Peritoneum (tissue), 1 donor: ENCODE data around the genes NLRC5, POLR2C, ADGRG1 and ADGRG3.

GRCh38 chr16:56728915-56729334 is 1.0 kb upstream of the NUP93 start:
- PRO-cap: no peak

- PRO-cap: no peak
Observed at GRCh38 chr16:56747869-56748554, 18.1 kb downstream of the NUP93 start.

- PRO-cap: bidirectional peak, plus-strand start at chr16:56989567, minus-strand start at chr16:56989460
Observed at GRCh38 chr16:56989165-56989721, at the start of gene NLRC5. Gene NLRC5, plus strand, starts transcription at chr16:56989557.

GRCh38 chr16:57026073-57026272 is 36.6 kb downstream of the NLRC5 start:
- PRO-cap: no peak

DNA sequence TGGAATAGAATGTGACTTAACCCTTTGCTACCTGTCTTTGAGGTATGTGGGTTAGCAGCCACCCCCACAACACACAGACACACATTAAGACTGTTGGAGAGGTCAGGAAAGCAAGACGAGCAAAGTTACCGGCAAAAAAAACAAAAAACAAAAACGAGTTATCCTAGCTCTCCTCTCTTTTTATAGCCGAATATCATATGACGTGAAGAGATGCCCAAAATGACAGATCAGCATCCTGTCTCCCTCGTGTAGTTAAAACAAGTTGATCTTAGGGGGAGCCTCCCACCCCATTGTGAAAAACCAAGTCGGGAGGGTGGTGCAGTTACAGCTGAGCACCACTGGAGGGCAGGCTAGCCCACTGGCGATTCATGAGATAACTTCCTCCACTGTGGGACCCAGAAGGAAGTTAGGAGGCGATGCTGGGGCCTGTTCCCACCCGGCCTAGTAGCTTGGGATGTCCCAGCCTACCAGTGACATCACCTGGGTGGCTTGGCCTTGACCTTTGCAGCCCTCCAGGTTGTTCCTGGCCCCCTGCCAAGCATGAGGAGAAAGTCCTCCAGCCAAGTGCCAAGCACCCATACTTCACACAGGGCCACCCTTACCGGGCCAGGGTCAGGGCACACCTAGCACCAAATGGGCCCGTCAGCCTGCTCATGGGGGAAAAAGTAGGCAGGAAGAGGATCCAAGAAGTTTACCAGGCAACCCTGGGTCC is 8.1 kb upstream of the CPNE2 start:
- PRO-cap: no peak

DNA sequence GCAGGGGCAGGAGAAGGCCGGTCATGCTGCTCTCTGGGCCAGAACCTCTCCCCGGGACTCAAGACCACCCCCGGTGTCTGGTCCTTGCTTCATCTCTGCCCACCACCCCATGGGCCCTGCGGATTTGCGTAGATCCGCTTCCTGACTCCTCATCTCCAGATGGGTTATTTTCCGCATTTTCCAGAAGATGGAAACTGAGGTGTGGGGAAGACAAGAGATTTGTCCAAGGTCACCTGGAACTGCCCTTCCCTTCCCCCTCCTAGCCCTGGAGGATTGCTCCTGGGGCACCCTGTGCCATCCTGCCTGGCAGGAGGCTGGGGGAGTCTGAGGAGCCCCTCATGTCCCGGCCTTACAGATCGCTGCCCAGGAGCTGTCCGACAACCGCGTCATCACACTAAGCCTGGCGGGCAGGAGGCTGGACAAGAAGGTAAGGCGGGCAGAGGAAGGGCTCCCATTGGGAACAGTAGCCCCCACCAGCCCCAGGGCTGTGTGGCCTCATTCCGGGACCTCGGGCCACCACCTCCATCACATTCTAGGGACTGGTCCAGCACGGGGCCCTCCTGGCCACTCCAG is 24.8 kb downstream of the CPNE2 start:
- PRO-cap: no peak

DNA sequence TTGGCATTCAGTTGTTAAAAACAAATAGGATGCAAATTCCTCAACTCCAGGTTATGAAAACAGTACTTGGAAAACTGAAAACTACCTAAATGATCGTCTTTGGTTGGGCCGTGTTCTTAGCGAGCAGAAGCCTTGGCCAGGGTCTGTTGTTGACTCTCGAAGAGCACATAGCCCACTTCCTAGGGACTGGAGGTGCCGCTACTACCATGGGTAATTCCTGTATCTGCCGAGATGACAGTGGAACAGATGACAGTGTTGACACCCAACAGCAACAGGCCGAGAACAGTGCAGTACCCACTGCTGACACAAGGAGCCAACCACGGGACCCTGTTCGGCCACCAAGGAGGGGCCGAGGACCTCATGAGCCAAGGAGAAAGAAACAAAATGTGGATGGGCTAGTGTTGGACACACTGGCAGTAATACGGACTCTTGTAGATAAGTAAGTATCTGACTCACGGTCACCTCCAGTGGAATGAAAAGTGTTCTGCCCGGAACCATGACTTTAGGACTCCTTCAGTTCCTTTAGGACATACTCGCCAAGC is 18.5 kb downstream of the RSPRY1 start:
- PRO-cap: no peak

DNA sequence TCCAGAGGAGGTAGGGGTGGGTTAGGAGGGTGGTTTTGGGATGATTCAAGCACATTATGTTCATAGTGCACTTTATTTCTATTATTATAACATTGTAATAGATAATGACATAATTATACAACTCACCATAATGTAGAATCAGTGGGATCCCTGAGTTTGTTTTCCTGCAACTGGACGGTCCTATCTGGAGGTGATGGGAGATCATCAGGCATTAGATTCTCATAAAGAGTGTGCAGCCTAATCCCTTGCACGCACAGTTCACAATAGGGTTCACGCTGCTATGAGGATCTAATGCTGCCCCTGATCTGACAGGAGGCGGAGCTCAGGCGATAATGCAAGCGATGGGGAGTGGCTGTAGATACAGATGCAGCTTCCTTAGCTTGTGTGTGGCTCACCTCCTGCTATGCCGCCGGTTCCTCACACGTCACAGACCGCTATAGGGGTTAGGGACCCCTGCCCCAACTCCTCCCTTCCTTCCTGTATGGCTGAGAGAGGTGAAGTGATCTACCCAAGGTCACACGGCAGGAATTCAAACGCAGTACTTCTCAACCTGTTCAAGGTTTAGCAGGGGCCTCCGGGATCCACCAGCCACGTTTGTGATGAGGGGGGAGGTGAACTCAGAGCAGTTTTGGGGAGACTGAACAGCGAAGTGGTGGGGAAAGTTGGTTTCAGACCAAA is 13.3 kb upstream of the PLLP start:
- PRO-cap: no peak

DNA sequence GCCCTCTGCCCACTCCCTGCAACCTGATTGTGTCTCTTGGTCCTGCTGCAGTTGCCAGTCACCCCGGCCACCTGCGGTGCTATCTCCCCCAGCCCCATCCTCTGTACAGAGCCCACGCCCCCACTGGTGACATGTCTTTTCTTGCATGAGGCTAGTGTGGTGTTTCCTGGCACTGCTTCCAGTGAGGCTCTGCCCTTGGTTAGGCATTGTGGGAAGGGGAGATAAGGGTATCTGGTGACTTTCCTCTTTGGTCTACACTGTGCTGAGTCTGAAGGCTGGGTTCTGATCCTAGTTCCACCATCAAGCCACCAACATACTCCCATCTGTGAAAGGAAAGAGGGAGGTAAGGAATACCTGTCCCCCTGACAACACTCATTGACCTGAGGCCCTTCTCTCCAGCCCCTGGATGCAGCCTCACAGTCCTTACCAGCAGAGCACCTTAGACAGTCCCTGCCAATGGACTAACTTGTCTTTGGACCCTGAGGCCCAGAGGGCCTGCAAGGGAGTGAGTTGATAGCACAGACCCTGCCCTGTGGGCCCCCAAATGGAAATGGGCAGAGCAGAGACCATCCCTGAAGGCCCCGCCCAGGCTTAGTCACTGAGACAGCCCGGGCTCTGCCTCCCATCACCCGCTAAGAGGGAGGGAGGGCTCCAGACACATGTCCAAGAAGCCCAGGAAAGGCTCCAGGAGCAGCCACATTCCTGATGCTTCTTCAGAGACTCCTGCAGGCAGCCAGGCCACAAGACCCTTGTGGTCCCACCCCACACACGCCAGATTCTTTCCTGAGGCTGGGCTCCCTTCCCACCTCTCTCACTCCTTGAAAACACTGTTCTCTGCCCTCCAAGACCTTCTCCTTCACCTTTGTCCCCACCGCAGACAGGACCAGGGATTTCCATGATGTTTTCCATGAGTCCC is 11.4 kb downstream of the CX3CL1 start:
- PRO-cap: no peak

- PRO-cap: no peak
Observed at GRCh38 chr16:57417955-57418505, 13.5 kb downstream of the CCL17 start.

DNA sequence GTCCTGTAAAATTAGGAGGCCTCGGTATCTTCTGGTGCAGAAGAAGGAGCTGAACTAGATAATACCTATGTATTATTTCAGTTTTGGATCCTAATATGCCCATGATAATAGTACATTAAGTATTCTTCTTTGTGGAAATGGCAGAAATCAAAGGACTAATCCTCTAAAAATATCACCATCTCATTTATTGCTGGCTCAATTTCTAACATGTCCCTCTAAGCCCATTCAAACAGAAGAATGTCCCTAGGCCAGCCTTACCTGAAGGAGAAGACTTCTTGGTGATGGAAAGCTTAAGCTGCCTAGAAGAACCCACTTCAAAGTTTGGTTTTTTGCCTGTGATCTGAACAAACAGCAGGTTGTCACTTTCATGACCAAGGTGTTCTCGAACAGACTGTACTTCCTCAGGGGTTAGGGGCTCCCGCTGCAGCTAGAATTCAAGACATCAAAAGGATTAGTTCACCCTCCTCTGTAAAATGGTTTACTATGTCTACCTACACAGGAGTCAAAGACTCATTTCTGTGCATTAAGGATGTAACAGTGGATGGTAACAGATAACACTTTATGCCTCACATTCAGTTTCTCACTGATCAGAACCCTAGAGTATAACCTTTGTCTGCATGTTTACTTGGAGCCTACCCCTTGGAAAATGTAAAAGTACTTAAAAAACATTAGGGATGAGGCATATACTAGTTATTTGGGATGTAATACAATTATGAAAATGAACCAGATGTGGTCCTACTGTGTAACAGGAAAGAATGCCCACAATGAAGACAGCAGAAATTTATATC is 13.2 kb downstream of the CIAPIN1 start:
- PRO-cap: no peak

- PRO-cap: no peak
Observed at GRCh38 chr16:57458985-57459777, 3.3 kb upstream of the POLR2C start.

GRCh38 chr16:57462201-57463100 is at the start of gene POLR2C:
Gene POLR2C, plus strand, starts transcription at chr16:57462679.
- PRO-cap: unidirectional peak, plus-strand start at chr16:57462698; unidirectional peak, plus-strand start at chr16:57462822

GRCh38 chr16:57486929-57487545 is 744 bp upstream of the DOK4 start:
- PRO-cap: no peak

DNA sequence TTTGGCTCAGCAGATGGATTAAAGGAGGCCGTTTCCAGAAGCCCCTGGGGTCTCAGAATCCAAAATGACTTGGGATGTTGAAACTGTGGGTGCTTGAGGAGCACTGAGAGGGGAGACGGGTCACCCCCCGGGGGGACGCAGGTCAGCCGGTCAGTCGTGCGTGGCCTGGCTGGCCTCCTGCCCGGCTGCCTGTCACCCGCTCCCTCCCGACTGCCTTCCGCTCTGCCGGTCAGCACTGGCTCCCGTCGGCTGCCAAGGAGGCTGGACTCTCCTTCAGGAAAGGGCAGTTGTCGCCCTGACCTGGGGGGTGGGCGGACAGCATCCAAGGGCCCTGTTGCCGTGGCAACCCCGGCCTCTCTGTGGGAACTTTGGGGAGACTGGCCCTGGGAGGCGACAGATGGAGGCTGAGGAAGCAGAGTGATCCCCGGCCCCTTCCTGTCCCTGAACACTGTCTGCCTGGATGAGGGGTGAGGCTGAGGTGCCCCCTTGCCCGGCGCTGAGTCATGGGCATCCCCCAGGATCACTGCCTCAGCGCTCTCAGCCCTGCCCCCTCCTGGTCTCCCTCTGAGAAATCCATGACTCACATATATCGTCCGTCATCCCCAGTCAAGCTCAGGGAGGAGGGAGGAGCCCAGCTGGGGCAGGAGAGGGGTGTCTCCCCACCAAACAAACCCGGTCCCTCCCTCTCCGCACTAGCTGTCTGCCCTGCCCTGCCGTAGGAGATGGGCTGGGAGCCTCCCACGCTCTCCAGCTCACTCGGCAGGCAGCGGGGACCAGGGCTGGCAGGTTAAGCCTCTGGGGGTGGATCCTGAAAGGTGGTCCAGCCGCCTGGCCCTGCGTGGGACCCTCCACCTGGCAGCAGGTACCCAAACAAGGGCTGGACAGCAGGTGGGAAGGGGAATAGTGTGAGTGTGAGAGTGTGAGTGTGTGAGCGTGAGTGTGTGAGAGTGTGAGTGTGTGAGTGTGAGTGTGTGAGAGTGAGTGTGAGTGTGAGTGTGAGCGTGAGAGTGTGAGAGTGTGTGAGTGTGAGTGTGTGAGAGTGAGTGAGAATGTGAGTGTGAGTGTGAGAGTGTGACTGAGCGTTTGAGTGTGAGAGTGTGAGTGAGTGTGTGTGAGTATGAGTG is at the start of gene ADGRG1:
Gene ADGRG1 (plus strand): TSS at position 690 of the 1,124 bp plus-strand sequence.
- PRO-cap: no peak

DNA sequence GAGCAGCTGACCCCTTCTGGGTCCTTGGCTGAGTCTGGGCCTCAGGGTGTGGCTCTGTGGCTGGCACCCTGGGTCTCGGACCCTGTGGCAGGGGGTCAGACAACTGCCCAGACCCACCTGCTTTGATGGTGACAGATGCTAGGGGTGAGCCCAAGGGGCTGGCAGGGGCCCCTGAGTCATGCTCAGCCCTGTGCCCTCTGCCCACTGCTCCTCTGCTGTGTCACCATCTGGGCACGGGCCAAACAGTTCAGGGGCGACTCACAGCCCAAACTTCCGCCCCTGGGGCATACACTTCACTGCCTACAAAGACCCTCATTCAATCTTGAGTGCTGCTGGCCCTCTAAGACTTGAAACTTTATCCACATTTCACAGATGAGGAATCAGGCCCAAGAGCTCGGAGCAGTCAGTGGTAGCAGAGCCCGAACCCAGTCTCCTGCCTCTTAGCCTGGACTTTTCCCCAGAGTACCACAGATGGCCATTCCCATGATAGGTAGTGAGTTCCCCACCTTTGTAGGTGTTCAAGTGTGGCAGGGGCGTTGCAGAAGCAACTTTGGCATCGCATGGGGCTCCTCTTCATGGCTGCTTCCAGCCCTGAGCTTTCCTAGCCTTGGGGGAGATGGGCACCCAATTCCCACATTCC is 5.9 kb downstream of the ADGRG1 start:
- PRO-cap: no peak

DNA sequence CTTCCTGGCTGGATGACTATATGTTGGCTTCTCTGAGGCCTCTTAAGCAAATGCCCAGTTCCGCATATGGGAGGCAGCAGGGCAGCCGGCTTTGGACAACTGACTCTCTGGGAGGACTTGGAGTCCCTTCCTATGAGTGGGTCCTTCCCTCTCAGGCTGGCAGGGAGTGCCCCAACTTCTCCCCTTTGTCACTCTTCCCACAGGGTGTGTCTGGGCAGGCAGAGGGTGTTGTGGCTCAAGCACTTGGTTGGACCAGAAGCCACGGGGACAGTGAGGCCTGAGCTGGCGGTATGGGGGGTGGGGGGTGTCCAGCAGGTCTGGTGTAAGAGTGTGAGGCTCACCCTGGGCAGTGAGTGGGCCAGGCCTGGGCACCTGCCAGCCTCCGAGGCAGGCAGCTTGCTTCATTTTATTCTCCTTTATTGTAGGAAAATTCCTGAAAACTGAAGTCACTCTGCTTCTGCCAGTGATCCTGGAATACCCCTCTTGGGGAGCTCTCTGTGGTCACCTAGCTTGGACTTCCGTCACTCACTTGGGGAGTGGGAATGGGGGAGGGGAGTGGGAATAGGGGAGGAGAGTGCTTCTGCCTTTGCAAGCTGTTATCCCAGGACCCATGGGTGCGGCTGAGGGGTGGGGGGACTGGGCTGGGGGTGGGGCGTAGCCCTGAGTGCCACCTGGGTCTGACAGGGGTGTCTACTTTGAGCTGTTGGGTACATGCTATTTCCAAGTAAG is 15.0 kb downstream of the ADGRG1 start:
- PRO-cap: no peak

DNA sequence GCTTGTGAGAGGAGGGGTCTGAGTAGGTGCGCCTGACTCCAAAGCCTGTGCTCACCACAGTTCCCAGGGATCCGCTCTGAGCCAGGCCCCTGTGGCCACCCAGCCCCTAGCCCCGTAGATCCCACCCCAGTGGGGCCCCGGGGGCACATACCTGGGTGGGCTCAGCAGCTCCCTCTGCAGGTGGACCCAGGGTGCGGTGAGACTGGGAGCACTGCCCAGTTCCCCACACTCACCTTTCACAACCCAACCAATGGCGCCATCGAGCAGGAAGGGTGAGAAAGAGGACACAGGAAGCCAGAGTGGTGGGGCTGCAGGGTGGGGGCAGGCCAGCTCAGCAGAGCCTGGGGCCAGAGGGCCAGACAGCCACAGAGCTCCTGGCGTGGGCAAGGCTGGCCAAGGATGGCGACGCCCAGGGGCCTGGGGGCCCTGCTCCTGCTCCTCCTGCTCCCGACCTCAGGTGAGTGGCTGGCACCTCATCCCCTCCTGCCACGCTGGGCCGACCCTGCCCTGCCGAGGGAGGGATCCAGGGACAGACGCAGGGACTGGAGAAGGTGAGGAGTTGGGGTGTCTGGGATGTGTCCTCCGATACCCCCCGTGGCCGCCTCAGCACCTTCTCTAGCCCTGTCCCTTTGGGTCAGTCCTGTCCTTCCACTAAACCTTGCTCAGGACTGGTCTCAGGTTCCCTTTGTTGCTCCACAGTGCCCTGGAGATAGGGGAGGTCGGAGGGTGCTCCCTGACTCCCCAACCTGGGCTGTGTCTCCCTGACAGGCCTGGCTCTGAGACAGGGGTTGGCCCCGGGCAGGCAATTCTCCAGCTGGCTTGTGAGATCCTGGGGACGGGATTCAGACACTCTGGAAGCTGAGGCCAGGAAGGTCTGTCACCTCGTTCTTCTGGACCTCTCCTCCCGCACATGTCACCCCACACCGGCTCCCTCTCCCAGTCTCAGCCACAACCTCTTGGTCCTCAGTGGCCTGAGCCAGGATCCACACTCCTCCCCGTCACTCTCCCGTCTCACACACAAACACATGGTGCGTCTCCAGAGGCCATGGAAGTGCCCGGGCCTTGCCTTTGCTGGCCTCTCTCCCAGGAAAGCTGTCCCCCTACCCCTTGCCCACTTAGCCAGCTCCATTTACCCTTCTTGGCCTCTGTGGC is at the start of gene ADGRG3:
Gene ADGRG3 (plus strand): TSS at position 358 of the 1,152 bp plus-strand sequence.
- PRO-cap: no peak

DNA sequence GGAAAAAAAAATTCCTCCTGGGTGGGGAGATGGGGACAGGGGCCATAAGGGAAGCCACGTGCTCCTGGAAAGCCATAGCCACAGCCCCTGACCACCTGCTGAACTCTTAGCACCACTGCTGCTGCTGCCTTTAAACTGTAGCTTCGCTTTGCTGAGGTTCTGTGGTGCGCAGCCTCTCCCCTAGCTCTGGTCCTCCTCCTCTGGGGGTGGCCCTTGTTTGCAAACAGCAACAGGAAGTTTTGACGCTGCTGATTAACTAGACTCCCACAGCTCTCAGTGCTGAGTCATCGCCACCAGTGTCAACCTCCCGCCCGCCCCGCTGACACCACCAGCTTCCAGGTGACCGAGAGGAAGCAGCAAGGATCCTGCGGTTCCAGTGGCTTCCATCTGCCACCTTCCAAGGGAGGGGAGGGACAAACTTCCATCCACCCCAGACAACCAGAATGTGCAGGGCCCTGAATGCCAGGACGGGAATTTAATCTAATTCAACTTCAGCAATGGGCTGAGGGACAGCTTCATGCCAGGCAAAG is 8.0 kb upstream of the KIFC3 start:
- PRO-cap: no peak

DNA sequence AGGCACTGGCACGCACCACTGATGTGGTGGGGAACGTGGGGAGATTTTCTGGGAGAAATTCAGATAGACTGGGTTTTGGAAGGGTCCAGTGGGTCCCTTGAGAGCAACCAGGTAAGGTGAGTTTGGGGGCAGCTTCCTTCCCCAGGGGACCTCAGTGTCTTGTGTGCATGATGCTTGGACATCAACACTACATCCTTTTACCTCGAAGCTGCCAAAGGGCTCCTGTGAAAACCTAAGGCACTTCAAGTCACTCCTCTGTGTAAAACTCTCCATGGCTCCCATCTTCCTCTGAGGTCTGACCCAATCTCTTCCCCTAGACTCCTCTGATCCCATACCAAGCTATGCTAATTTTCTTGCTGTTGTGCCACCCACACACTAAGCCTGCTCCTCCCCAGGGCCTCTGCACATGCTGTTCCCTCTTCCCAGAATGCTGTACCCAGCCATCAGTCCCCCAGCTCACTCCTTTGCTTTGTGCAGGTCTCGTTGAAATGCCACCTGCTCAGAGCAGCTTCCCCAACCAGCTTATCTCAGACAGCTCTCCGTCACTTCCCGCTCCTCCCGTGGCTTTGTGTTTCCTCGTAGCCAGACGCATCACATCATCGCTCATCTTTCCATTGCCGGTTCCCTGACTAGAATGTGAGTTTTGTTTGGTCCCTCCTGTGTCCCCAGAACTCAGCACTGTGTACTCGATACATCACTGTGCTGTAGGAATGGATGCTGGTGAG is 78.4 kb downstream of the CNGB1 start:
- PRO-cap: no peak